Fallopian tube (tissue), 1 donor: Measurements from ENCODE around the gene OTOP1.

GRCh38 chr4:2741440-2741921 lies 14.7 kb downstream of the TNIP2 start:
- PRO-cap = no peak

DNA sequence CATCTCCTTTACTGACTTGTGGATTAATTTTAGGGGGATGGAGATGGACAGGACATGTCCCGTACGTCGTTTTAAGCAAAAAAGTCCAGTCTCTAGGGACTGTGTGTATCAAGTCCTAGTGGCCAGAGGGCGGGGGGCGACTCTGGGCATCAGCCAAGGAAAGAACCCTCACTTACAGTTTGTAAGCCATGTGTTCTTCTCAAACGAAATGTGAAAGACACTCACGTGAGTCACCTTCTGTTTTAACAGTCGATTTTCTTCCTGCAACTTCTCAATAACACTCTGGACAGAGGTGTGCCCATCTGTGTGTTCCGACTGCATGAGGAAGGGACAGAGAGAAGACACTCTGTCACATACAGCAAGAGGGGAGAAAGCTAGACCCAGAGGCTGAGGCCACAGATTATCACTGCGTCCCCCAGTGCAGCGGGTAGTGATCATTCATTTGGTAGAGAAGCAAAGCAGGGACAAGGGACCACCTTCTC lies 10.9 kb downstream of the TNIP2 start:
- PRO-cap = no peak

DNA sequence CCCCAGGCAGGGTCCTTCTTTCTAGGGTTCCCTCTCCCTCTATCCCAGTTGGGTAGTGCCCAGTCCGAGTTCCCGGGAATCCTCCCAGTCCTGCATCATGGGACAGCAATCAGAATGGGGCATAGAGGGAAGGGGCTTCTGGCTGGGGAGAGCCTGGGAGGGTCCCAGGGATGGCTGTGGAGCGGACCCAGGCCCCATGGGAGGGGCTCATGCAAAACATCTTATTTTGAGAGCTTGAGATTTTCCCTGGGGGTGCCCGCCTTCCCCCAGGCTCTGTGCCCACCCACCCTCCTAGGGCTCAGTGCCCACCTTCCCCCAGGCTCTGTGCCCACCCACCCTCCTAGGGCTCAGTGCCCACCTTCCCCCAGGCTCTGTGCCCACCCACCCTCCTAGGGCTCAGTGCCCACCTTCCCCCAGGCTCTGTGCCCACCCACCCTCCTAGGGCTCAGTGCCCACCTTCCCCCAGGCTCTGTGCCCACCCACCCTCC lies 15.7 kb downstream of the SH3BP2 start:
- PRO-cap = no peak

DNA sequence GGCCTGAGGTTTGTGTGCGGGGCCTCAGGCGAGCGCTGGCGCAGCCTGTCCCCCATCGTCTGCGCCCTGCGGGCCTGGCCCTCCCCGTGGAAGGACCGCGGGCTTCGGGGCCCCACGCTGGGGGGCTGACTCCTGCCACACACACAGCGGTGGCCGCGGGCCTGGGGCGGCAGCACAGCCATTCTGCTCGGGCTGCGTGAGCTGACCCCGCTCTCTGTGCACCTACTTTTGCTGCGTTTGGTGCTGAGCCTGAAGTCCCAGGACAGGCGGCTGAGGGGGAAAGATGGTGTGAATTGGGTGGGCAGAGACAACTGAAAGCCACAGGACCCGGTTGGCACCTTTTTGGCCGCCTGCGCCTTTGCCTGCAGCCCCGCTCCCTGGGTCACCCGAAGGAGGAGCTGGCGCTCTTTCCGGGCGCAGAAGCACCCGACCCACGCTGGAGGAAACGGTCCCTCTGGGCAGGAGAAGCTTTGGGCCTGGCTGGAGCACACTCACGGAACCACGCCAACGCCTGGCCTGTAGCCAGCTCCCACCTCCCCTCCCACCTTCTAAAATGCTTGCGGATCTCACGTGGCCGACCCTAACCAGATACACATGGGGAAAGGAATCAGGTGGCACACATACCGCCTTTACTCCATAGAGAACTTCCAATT lies 580 bp upstream of the MFSD10 start:
- PRO-cap = no peak

GRCh38 chr4:2964278-2964949 lies 1.0 kb downstream of the GRK4 start:
- PRO-cap = no peak

- PRO-cap = bidirectional peak, plus-strand start at chr4:3041842, minus-strand start at chr4:3041778; bidirectional peak, plus-strand start at chr4:3042018, minus-strand start at chr4:3041910
Measured at GRCh38 chr4:3041047-3042248, 33.0 kb upstream of the HTT start.

DNA sequence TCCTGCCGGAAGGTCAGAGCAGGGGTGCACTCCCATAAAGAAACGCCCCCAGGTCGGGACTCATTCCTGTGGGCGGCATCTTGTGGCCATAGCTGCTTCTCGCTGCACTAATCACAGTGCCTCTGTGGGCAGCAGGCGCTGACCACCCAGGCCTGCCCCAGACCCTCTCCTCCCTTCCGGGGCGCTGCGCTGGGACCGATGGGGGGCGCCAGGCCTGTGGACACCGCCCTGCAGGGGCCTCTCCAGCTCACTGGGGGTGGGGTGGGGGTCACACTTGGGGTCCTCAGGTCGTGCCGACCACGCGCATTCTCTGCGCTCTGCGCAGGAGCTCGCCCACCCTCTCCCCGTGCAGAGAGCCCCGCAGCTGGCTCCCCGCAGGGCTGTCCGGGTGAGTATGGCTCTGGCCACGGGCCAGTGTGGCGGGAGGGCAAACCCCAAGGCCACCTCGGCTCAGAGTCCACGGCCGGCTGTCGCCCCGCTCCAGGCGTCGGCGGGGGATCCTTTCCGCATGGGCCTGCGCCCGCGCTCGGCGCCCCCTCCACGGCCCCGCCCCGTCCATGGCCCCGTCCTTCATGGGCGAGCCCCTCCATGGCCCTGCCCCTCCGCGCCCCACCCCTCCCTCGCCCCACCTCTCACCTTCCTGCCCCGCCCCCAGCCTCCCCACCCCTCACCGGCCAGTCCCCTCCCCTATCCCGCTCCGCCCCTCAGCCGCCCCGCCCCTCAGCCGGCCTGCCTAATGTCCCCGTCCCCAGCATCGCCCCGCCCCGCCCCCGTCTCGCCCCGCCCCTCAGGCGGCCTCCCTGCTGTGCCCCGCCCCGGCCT lies 802 bp upstream of the HTT start:
- PRO-cap = bidirectional peak, plus-strand start at position 540 of the sequence, minus-strand start at position 542 of the sequence; bidirectional peak, plus-strand start outside the sequence, minus-strand start at position 596 of the sequence

DNA sequence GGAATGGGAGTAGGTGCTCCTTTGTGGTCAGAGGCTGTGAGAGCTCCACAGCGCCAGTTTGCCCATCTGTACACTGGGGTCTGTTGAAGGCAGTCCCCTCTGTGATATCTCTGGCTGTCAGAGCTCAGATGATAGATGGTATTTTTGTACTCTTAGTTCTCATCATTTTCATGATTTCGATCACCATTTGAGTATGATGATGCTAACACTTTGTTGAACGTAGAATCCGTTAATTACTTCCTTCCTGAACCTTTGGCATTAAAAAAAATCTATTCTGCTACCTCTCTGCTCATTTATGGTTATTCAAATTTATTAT lies 33.9 kb downstream of the HTT start:
- PRO-cap = no peak

DNA sequence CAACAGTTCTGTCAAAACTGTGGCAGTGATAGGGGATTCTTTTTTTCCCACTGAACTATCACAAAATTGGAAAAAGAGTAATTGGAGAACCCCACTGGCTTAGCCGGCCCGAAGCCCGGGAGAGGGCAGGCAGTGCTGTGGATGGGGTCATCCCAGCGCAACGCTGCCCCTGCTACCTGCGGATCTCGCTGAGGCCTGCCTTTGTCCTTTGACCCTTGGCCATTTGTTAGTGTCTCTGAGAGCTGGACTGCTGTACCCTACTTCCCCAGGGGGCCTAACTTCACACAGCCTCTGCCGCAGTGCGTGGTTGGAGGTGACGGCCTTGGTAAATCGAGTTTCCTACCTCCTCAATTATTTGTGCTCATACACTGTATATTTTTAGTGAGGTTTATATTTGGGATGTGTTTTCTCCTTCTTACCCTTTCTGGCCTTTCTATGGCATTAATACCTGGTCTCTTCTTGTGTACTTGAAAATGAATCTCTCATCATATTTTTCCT lies 42.9 kb upstream of the MSANTD1 start:
- PRO-cap = no peak

DNA sequence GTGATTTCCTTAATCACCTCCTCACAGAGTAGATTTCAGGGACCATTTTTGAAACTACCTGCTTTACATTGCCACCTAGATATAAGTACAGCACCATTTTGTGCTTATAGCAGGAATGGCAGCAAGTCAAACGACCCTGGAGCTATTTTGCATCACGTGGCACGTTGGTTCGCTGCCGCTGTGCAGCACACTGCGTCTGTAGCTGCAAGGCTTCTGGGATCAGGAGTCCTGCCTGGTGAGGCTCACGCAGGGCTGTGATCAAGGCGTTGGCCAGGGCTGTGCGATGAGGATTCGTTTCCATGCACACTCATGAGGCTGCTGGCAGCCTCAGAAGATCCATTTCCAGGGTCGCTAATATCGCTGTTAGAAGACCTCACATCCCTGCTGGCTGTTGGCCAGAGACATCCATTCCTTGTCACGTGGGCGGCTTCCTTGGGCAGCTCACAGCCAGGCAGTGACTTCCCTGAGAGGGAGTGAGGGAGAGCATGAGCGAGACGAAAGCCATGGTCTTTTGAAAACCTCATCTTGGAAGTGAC lies 11.9 kb downstream of the RGS12 start:
- PRO-cap = no peak

GRCh38 chr4:3372834-3373338 lies 68.9 kb upstream of the HGFAC start:
- PRO-cap = no peak

- PRO-cap = unidirectional peak, plus-strand start at chr4:3384655
Measured at GRCh38 chr4:3384271-3384816, 57.4 kb upstream of the HGFAC start.

DNA sequence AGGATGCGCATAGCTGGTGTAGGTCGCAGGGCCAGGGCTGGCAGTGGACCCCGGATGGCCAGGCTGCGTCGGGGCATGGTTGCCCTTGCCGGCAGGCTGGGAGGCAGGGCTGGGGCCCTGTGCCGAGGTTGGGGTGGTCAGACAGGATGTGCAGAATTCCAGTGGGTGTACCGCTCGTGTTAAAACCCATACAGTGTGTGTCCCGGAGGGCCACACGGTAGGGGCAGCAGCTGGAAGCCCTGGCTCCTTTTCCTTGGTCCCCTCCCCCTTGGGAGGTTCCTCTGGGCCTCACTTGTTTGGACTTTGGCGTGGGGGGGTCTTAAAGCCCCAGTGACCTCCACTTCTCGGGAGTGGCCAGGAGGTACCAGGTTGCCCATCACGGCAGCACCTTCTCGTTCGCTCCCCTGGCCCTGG lies 56.9 kb upstream of the HGFAC start:
- PRO-cap = no peak

DNA sequence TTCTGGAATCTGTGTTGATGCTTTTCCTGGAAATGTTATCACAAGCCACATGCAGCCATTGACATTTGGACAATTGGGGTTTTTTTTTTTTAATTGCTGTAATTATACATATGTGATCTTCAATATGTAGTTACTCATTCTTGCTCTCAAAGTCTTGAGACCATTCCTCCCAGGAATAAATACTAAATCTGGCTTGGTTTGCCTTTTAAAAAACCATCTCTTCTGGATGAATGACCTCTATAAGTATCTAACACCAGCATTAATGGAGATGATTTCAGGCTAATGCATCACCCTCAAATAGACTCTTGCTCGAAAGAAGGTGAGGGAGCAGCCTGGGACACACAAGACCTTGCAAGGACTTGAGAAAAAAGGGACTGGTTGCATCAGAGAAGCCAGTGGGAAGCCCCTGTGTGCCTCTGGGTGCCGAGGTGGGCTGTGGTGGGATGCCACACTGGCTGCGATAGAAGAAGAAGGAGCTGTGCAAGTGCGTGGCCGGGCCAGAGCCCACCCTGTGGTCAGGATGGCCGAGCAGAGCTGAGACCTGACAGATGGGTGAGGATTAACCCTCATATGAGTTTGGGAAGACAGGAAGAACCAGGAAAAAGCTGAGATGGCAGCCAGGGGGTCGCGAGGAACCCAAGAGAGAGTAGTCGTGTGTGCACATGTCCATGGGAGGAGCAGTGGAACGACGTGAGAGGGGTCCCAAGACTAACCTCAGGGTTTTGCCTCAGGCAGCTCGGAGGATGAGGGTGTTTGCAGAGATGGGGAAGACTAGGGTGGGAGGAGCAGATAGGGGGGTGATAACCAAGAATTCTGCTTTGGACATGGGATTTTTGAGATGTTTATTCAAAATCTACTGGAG lies 44.7 kb upstream of the HGFAC start:
- PRO-cap = unidirectional peak, plus-strand start at position 514 of the sequence

DNA sequence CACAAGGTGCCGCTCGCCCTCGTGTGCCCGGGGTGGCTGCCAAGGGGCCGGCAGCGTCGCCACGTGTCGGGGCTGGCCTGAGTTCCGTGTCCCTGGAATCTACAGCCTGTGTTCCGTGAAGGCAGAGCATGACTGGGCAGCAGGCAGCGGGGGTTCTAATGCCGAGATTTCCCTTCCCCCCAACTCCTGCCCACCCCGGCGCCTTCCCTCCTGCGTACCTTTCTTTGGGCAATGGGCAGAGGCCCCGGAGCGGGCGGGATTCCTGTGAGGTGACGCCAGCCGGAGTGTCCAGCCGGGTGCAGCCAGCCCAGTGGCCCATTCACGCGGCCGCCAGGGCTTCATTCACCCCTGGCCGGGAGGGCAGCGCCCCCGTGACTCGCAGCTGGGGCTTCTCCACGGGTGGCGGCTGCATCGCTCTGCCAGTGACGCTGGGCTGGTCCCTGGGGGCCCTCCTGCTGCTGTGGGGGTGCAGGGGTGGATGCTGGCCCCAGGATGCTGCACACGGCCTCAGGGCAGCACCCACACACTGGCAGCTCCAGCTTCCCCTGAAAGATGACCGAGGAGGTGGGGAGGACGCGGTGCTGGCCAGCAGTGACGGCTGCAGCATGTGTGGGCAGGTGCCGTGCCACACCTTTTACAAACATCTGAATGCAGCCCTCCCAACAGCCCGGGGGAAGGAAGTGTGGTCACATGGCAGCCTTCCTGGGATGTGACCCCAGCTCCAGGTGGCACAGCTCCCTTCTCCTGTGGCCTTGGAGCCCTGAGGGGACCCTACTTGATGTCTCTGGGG lies 21.3 kb downstream of the DOK7 start:
- PRO-cap = bidirectional peak, plus-strand start at position 559 of the sequence, minus-strand start at position 557 of the sequence

GRCh38 chr4:3501205-3501737 lies 31.0 kb downstream of the LRPAP1 start:
- PRO-cap = no peak

DNA sequence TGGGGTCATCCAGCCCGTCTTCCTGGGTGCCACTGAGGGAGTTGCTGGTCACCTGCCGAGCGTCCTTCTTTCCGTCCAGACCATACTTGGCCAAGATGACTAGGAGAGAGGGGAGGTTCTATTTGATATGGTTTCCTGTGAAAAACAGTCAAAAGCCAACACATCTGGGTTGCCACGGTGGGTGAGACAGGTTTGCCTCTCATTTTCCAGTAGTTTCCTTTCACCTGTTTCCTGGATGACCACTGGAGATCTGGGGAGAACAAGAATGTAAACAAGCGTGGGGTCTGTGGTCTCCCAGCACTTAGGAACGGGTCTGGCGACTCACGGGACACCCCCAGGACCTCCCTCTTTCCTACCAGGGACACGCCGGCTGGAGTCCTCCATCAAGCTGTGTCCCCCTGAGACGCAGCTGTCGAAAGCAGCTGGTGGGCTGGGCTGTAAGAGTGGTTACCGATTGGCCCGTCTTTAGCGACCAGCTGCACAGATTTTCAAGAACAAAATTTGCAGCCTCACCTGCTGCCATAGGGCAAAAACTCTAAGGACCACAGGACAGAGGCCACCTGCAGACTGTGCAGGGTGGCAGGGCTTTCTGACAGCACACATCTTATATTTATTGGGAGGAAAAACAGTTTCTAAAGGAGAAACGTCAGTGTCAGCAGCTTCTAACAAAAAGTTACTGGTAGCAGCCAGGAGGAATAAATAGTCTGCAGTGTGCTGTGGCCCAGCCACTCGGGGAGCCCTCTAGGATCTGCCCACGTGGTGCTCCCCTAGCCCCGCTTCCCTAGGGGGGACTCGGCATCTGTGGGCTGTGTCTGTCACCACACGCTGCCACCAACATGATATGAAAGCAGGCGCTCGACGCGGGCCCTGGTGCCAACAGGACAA lies 11.9 kb downstream of the LRPAP1 start:
- PRO-cap = no peak

DNA sequence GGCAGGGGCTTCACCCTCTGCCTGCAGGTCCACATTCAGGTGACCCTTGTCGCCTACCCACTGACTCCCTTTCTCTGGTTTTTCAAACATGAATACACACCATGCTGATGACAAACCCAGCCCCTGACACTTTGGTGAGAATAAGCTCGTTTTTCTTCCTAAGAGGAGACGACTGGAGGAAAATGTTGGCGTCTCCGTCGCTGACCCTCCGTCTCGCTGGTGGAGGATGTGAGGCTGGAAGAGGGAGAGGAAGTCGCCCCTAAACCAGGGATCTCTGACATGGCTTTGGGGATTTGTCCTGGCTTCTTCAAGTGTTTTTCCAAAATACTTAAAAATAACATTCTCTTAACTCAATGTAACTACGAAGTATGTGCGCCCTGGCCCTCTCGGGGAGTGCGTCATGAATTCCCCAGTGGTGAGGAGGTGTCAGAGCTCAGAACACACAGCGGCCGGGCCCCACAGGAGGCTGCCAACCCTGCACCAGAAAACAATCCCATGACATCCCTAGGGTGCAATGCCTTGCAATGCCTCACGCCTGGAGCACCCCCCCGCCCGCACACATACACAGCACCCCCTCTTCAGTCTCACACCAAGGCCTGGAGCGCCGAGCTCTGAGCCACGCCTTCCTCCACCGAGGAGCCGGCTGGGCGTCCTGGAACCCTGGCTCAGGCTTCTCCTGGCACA lies 108.5 kb upstream of the ADRA2C start:
- PRO-cap = no peak

DNA sequence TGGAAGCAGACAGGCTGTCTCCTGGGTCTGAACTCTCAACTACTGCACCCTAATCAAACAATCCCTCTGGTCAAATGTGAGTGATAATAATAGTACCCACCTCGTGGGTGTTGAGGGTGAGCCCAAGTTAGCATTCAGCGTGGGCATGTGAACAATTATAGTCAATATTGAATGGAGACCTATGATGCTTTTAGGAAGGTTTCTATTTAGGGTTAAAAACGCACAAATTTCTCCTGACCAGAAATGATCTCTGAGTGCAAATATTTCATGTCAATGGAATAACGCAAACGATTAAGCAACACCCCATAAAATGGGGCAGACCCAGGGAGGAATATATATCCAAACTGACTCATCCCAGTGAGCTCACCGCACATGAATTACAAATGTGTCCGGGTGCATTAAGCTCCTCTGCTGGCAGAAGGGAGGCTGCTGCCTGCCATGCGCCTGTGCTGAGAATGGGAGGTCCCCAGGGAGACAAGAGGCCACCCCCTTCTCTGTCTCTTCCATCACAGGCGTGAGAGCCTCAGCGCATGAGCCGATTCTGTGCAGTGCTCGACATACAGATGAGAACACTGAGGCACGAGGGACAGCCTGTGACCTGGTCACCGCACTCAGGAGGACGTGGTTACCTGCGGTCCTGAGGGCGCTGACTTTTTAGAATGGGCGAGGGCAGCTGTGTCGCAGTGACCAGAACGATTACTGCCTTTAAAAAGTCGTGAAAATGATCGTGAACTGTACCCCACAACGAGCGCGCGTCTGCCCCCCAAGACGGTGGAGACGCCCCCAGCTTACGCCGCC lies 188.3 kb downstream of the ADRA2C start:
- PRO-cap = unidirectional peak, plus-strand start at position 506 of the sequence

- PRO-cap = no peak
Measured at GRCh38 chr4:4226715-4227116, at the start of gene OTOP1. OTOP1 (minus strand) TSS chr4:4226929.